Stomach (tissue), 7 donors: ENCODE results near the genes NEO1, TBC1D21 and STOML1.

DNA sequence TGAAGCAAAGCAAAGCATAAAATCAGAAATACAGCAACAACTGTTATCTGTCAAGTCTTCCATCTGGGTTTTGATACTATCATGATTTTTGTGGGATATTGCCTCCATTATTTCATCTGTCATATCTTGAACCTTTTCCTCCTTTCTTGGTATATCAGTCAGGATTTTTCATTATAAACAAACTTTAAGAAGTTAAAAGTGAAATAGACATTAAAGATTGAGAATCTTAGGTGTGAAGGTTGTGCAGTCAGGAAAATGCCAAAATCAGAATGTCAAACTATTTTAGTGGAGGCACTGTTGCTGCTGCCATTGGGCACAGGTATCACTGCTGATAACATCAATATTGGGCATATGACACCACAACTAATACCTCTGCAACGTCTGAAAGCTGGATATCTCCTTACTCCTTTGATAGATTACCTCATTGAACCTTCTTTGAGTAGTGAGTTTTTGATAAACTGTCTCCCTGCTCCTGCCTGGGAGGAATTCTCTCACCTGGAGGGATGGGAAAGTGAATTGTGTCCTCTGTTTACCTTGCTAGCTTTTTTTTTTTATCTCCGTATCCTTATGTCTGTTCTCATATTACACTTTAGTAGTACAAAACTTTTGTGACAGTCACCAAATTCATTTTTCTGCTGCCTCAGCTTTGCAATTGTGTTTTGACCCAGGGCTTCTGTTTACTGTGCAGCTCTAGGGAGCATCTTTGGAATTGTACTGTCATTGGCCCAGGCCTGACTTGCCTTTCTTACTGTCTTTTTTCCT lies 53.0 kb downstream of the ARIH1 start:
- PRO-cap: no peak
- RAMPAGE, long total RNA, 5 experiments: no peak in any of the 5 experiments
- RRBS: no CpG with 5 or more reads among the region's 2 CpGs

GRCh38 chr15:72580524-72581139 lies 73.9 kb upstream of the GOLGA6B start:
- PRO-cap: no peak
- RAMPAGE, long total RNA, 5 experiments: start-site peak on the plus strand in 3 of 5 experiments, at chr15:72580724-72580976 at its widest, 9 to 18 reads per replicate
- RRBS: no CpG with 5 or more reads among the region's 6 CpGs

DNA sequence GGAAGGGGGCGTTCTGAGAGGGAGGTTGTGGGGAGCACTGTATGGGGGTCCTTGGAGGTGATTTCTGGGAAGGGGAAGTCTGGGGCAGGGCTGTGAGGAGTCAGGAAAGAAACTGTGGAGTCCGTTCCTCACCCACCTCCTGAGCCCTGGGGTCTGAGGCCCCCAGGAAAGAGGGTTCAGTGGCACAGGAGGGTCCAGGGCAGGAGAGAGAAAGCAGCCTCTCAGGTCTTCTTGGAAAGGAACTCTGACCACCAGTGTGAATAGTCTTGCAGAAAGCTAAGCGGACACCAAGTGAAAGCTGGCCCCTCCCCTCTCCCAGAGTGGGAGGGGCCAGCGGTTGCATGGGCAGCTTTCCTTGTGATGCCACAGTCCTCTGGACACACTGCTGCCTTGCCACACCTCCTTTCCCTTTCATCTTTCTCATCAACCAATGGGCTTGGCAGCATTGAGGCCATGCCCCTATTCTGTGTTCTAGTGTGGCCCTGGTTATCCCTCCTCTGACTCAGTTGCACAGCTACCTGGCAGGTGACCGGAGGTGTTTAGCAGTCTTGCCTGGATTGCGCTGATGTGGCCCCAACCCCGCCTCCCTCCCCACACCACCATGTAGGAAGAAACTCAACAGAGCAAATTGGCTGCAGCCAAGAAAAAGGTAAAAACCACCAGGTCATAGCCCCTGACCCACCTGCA lies 49.7 kb upstream of the GOLGA6B start:
- PRO-cap: no peak
- RAMPAGE, long total RNA, 5 experiments: no peak in any of the 5 experiments
- RRBS: no CpG with 5 or more reads among the region's 7 CpGs

GRCh38 chr15:72670737-72671454 lies 15.1 kb downstream of the HIGD2B start:
- PRO-cap: no peak
- RAMPAGE, long total RNA, 5 experiments: no peak in any of the 5 experiments
- RRBS: no CpG with 5 or more reads among the region's 11 CpGs

GRCh38 chr15:72731111-72731574 lies 45.1 kb downstream of the BBS4 start:
- PRO-cap: no peak
- RAMPAGE, long total RNA, 5 experiments: start-site peak on the plus strand in 2 of 5 experiments, at chr15:72731209-72731401 at its widest, 6 to 8 reads per replicate
- RRBS: no CpG with 5 or more reads among the region's 3 CpGs

DNA sequence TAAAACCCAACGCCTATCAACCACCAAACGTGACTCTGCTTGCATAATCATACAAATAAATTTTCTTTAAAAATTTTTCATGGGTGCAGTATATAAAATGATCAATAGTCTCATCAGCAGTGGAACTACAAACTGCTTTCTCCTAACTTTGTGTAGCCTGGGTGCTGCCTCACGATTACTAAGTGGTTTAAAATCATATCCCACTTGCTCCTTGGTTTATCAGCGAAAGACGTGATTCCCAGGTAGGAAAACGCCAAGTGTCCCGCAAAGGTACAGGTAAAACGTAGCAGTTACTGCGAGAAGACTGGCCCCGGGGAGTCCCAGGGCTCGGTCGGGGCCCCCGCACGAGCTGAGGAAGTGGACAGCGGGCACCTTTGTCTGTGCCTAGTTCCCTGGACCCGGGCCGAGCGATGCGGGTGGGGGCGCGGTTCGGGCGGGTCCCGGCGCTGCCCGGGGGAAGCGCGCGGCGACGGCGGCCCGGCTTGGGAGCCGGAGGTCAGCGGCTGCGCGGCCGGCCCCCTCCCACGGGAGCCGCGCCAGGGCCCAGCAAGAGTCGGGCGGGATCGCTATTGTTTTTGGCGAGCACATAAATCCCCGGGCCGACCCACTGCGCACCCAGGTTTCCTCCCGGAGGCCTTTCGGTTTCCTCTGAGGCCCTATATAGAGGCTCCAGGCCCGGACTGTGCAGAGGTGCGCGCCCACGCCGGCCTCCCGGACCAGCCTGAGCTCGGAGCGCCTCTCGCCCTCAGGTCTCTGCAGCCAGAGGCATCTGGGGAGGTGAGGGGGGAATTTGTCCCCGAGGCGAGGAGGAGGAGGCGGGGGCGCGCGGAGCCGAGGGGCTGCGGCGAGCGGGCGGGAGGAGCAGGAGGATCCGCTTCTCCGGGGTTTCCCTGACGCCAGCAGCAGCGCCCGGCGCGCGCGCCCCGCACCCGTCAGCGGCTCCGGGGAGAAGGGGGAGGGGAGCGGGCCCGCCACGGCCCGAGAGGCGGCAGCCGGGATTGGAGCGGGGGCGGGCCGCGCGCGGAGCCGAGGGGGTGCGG lies 727 bp upstream of the NEO1 start:
- PRO-cap: bidirectional peak, plus-strand start at position 589 of the sequence, minus-strand start at position 351 of the sequence; bidirectional peak, plus-strand start at position 713 of the sequence, minus-strand start at position 723 of the sequence; bidirectional peak, plus-strand start outside the sequence, minus-strand start at position 943 of the sequence
- RAMPAGE, long total RNA, 5 experiments: no peak in any of the 5 experiments
- RRBS: 2% methylated on average over 39 of the region's 97 CpGs

DNA sequence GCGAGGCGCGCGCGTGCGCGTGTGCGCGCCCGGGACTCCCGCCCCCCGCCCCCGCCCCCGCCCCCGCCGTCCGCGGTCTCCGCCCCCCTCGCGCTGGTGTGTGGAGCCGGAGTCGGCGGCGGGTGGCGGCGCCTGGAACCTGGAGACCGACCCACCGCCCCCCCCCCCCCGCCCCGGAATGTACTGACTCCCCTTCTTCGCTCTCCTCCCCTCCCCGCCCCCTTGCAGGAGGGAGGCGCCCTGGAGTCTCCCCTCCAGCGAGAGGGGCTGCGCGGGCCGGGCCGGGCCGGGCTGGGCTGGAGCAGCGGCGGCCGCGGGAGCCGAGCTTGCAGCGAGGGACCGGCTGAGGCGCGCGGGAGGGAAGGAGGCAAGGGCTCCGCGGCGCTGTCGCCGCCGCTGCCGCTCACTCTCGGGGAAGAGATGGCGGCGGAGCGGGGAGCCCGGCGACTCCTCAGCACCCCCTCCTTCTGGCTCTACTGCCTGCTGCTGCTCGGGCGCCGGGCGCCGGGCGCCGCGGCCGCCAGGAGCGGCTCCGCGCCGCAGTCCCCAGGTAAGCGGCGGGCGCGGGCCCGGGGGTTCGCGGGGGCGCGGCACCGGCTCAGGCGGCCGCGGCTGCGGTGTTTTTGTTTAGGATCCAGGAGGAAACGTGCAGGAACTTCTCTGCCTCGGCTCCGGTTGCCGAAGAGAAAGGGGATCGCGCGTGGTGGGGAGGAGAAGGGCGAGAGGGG lies at the start of gene NEO1:
Gene NEO1, plus strand, starts transcription at position 208 of the 728 bp plus-strand sequence.
- PRO-cap: bidirectional peak, plus-strand start at position 109 of the sequence, minus-strand start outside the sequence; unidirectional peak, plus-strand start at position 406 of the sequence; unidirectional peak, minus-strand start at position 475 of the sequence
- RAMPAGE, long total RNA, 5 experiments: start-site peak on the plus strand in 2 of 5 experiments, centred at positions 314 to 412 of the sequence, 5 to 7 reads per replicate
- RRBS: 2% methylated on average over 74 of the region's 98 CpGs

- PRO-cap: no peak
- RAMPAGE, long total RNA, 5 experiments: start-site peak on the minus strand in 2 of 5 experiments, at chr15:73628361-73628457 at its widest, 5 to 9 reads per replicate
- RRBS: no CpG with 5 or more reads among the region's 3 CpGs
Measured at GRCh38 chr15:73628324-73628891, 4.8 kb downstream of the NPTN start.

DNA sequence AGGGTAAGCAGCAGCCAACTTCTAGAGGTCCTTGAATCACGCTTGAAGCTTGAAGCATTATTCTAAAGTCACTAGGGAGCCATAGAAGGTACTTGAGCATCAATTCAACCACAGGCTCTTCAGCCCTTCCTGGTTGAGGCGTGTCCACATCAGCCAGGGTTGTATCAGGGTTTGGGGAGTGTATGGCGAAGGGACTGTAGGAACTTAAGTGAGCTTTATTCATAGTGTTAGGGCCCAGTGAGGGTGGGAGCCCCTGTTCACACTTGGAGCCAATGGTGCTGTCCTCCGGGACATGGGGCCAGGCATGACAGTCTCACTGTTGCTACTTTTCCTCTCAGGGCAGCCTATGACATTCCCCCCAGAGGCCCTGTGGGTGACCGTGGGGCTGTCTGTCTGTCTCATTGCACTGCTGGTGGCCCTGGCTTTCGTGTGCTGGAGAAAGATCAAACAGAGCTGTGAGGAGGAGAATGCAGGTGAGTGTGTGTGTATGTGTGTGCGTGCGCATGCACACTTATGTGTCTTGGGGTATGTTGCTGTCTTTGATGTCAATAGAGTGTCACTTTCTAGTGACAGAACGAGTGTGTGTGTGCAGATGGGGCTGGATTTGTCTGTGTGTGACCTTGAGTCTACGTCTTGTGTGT lies 23.9 kb downstream of the CD276 start:
- PRO-cap: no peak
- RAMPAGE, long total RNA, 5 experiments: start-site peak on the plus strand in 3 of 5 experiments, centred at positions 347 to 419 of the sequence, 9 to 28 reads per replicate
- RRBS: no CpG with 5 or more reads among the region's 10 CpGs

DNA sequence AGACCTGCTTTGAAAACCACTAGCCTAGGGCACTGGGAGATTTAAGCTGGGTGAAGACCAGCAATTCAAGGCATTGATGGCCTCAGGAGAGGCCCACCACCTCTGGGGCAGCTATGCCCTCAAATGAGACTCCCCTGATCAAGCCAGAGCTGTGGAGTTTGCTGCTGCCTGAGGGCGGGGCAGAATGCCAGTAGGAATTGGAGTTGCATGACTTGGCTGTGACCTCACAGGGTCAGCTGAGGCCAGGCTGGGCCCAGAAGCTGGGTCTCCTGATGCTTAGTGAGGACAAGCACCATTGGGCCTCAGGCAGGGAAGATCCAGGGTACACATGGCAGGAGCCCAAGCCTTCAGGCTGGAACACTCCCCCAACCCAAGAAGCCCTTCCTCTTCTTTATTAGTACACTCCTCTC lies 10.2 kb downstream of the INSYN1 start:
- PRO-cap: no peak
- RAMPAGE, long total RNA, 5 experiments: no peak in any of the 5 experiments
- RRBS: no CpG with 5 or more reads among the region's 1 CpG

DNA sequence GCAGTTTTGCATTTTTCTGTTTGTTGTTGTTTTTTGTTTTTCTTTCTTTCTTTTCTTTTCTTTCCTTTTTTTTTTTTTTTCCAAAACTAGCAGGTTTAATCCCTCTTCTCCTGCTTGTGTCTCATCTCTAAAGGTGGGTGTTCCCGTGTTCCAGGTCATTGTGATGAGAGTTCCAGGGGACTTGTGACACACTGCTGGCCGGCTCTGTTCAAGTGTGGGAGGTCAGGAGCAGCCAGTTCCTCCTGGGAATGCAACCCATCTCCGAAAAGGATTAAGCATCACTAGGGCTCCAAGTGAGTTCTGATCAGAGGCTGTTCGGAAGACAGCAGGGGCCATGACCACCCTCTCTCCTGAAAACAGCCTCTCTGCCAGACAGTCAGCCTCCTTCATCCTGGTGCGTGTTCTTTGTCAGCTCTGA lies at the start of gene TBC1D21:
Gene TBC1D21, plus strand, starts transcription at position 189 of the 418 bp plus-strand sequence.
- PRO-cap: no peak
- RAMPAGE, long total RNA, 5 experiments: no peak in any of the 5 experiments
- RRBS: no CpG with 5 or more reads among the region's 5 CpGs

- PRO-cap: no peak
- RAMPAGE, long total RNA, 5 experiments: start-site peak on the plus strand in 1 of 5 experiments, at chr15:73946269-73946544 at its widest, 10 reads per replicate
- RRBS: no CpG with 5 or more reads among the region's 13 CpGs
Measured at GRCh38 chr15:73946329-73946963, 20.2 kb downstream of the LOXL1 start.

DNA sequence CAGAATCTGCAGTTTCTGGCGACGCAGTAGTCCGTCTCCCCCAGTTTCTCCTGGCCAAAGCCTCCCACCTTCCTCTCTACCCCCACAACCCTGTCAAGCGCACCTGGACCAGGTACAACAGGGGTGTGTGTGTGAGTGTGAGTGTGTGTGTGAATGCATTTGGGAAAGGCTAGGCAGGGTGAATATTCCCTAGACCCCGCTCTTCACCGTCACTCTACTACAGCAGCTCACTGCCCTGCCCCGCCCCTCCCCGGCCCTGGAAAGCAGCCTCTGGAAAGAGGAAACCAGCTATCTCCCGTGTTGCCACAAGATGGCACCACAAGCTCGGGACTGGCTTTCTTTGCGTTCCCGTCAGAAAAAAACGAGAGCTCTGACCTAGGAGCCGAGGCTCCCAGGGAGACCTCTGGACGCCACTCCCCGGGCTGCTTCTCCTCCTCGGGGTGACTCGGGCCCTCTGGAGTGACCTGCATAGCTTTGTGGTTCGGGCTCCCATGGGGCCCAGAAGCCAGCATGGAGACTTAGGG lies 19.2 kb downstream of the STOML1 start:
- PRO-cap: no peak
- RAMPAGE, long total RNA, 5 experiments: no peak in any of the 5 experiments
- RRBS: no CpG with 5 or more reads among the region's 19 CpGs

- PRO-cap: bidirectional peak, plus-strand start at chr15:73989608, minus-strand start at chr15:73989532
- RAMPAGE, long total RNA, 5 experiments: no peak in any of the 5 experiments
- RRBS: no CpG with 5 or more reads among the region's 8 CpGs
Measured at GRCh38 chr15:73989130-73989833, 2.8 kb downstream of the STOML1 start.

DNA sequence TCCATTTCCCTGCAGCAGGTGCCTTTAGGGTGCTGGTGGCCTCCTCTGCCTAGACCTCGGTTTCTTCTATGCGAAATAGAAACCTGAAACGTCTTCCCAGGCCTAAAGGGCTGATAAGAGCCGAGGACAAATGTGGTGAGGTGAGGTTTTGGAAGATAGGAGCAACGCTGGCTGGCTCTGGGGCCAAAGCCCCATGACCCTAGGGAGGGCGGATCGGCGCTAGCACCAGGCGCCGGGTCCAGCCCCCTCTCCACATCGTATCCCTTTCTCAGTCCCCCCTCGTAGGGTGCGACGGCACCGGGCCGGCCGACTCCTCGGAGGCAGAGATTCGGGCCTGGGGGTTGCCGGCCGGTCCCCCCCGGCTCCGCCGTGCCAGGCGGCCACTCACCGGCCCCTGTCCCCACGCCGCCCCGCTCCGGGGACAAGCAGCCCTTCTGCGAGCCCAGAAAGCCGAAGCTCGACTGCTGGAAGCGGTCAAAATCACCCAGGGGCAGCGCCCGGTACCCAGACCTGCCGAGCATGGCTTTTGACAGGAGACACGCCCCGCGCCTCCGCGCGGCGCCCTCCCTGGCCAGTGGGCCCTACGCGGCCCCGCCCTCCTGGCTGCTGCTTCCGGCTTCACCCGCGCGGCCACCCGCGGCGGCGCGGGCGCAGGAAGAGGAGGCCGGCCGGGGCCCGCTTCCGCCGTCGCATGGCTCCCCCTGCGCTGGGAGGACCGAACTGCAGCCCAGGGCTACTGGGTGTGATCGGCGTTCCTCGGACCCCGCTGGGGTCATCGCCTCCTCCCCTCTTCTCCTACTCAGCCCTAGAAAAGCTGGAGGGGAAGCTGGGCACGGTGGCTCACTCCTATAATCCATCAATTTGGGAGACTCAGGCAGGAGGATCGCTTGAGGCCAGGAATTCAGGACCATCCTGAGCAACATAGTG lies at the start of gene STOML1:
Gene STOML1, minus strand, starts transcription at position 593 of the 927 bp plus-strand sequence.
- PRO-cap: bidirectional peak, plus-strand start at position 631 of the sequence, minus-strand start at position 576 of the sequence
- RAMPAGE, long total RNA, 5 experiments: start-site peak on the minus strand in 5 of 5 experiments, centred at positions 496 to 606 of the sequence, 16 to 37 reads per replicate
- RRBS: 2% methylated on average over 27 of the region's 72 CpGs

GRCh38 chr15:74011661-74012142 lies 17.2 kb downstream of the PML start:
- PRO-cap: bidirectional peak, plus-strand start at chr15:74011799, minus-strand start at chr15:74011743
- RAMPAGE, long total RNA, 5 experiments: no peak in any of the 5 experiments
- RRBS: no CpG with 5 or more reads among the region's 2 CpGs

DNA sequence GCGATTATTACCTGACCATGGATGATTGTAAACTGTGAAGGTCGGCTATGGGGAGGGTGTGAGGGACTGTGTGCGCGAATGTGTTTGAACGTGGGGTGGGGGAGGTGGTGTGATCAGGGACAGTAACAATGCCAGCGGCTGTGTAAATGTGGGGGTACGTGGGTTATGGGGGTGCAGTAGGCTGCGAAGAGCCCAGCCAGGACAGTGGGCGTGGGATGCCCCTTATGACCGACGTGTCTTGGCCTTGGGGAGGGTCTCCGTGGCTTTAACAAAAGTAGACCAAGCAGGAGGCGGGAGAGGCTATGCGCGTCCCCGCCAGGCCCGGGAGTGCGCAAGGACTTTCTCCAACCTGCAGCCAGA lies 329 bp downstream of the ISLR2 start:
- PRO-cap: no peak
- RAMPAGE, long total RNA, 5 experiments: no peak in any of the 5 experiments
- RRBS: no CpG with 5 or more reads among the region's 18 CpGs

GRCh38 chr15:74174094-74174751 lies 713 bp downstream of the ISLR start:
- PRO-cap: no peak
- RAMPAGE, long total RNA, 5 experiments: start-site peak on the plus strand in 2 of 5 experiments, at chr15:74174528-74174593 at its widest, 12 to 14 reads per replicate
- RRBS: 24% methylated on average over 4 of the region's 20 CpGs

- PRO-cap: no peak
- RAMPAGE, long total RNA, 5 experiments: no peak in any of the 5 experiments
- RRBS: no CpG with 5 or more reads among the region's 3 CpGs
Measured at GRCh38 chr15:74200293-74200861, 2.2 kb downstream of the STRA6 start.

- PRO-cap: no peak
- RAMPAGE, long total RNA, 5 experiments: no peak in any of the 5 experiments
- RRBS: 37% methylated on average over 4 of the region's 13 CpGs
Measured at GRCh38 chr15:74228753-74229056, 7.4 kb upstream of the CCDC33 start.